Jurkat, Clone E6-1 (cell line): ENCODE measurements around a stretch of chr10.

GRCh38 chr10:95070102-95070816, 962 bp upstream of the CYP2C8 start:
- RRBS = no CpG with 5 or more reads among the region's 6 CpGs

DNA sequence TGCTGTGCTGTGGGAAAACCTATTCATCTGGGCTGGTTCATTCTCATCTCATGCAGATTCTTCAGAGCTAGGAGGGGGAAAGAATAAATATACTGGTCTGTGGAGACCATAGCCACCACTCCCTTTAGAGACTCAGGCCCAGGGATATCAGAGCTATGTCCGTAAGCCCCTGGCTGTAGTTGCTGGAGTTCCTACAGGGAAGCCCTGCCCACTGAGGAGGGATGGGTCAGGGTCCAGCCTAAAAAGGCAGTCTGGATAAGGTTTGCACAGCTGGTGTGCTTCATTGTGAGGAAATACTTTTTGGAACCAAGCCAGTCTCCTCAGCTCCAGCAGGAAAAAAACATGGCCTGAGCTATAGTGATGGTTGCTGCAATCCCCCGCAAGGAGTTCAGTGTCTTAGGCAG, 52.5 kb upstream of the CYP2C8 start:
- RRBS = no CpG with 5 or more reads among the region's 2 CpGs

DNA sequence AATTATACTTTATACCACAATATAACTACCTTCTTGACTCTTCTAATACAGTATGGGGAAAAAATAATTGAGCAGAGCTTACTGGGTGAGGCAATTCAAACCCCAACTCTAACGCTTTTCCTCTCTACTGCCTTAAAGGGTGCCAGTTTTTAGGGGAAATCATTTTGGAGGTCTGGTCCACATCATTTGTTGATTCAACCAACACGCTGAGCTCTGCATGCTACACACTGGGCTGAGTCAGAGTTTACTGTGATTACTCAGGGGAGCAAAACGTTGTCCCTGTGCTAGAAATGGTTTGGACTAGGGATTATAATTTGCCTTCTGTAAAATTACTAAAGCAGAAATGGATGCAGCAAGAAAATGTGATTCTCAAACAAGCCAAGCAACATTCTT, 11.4 kb downstream of the PDLIM1 start:
- RRBS = no CpG with 5 or more reads among the region's 3 CpGs

DNA sequence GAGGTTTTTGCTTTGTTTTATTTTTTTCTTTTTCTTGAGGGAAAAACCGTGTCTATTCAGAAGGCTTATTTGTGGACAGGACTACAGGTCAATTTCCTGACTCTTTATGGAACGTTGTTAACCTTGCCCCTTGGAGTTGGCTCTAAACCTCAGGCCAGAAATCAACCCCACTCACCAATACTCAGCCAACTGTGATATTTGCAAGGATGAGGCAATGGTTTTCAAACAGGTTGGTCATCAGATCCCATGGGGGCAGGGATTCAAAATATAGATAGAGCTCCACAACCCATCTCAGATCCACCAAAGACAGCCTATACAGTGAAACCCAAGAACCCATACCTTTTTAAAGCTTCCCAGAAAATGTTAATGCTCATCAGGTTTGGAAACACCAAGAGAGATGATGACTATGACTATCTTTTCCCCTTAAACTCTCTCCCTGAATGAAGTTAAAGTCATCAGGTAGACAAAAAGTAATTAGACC, 10.1 kb downstream of the PDLIM1 start:
- RRBS = no CpG with 5 or more reads among the region's 2 CpGs

GRCh38 chr10:95289465-95290055, 1.2 kb downstream of the PDLIM1 start:
- RRBS = no CpG with 5 or more reads among the region's 7 CpGs

- RRBS = no CpG with 5 or more reads among the region's 8 CpGs
Measured at GRCh38 chr10:95412446-95413161, 121.8 kb upstream of the PDLIM1 start.

- RRBS = no CpG with 5 or more reads among the region's 3 CpGs
Measured at GRCh38 chr10:95474763-95475379, 86.3 kb downstream of the SORBS1 start.

GRCh38 chr10:95527828-95528517, 33.2 kb downstream of the SORBS1 start:
- RRBS = no CpG with 5 or more reads among the region's 5 CpGs

DNA sequence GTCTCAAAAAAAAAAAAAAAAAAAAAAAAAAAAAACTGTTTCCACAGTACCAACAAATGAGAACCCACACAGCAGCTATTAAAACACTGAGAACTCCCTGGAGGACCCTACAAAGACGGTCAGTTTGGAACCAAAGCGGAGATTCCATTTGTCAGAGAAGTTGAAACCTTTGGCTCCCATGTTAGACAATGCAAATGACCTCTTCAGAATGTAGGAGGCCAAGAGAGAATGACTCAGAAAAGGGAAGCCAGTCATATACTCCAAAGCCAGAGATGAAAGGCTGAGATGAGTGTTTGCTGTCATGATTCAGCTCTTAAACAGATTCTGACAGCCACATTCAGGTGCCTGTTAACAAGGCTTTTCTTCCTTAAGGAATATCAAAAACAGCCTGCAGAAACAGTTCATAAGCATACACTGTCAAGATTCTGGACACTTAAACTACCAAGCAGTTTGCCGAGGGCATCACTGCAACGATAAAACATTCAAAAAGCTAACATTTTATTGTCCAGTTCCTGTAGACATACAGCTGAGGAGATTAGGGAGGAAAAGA, 32.2 kb downstream of the SORBS1 start:
- RRBS = no CpG with 5 or more reads among the region's 4 CpGs

DNA sequence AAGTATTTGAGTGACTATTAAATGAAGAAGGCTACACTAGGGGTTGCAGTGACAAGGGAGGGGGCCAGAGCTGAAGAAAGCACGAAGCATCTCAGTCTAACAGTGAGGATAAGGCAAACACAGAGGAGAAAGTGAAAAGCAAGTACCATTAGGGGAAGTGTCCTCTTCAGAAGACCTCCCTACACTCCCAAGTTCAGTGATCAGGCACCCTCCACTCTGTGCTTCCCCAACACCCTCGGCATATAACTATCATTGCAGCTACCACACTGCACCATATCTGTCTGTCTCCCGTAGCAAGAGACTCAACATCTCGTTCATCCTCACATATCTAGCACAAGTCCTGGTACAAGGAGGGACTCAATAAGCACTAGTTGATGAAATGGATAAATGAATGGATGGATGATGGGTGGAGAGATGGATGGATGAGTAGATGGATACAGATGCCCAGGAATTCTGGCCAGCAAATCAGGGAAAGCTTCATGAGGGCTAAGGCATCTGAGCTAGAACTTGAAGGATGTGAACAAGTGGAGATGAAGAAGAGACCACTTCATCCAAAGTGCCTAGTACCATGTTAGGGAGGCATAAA, 26.4 kb downstream of the SORBS1 start:
- RRBS = no CpG with 5 or more reads among the region's 4 CpGs

DNA sequence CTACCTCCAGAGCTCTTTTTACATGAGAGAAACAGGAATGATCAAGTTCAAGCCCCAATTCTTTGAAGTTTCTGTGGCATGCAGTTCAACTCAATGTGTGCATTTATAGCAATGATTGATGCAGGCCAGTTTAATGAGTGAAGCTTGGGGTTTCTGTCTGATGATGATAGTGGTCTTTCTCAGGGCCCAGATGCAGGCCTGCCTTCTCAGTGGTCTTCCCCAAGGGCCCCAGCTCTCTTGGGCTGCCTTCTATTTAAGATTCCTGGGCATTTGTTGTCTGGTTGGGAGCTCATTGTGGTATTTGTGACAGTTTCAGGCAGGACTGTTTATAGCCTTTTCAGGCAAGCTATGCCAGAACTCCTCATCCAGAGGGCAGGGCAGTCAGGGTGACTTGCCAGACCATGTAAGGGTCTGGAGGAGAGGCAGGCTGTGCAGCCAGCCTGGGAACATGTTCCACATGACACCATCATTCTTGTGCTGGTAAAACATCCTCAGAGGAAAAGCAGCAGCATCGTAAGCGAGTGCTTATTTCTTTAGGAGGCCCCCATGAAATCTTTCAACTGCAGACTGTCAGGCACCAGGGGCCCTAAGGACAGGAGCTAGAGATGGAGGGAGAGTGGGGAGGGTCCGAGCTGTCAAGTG, 43.9 kb upstream of the SORBS1 start:
- RRBS = no CpG with 5 or more reads among the region's 3 CpGs

DNA sequence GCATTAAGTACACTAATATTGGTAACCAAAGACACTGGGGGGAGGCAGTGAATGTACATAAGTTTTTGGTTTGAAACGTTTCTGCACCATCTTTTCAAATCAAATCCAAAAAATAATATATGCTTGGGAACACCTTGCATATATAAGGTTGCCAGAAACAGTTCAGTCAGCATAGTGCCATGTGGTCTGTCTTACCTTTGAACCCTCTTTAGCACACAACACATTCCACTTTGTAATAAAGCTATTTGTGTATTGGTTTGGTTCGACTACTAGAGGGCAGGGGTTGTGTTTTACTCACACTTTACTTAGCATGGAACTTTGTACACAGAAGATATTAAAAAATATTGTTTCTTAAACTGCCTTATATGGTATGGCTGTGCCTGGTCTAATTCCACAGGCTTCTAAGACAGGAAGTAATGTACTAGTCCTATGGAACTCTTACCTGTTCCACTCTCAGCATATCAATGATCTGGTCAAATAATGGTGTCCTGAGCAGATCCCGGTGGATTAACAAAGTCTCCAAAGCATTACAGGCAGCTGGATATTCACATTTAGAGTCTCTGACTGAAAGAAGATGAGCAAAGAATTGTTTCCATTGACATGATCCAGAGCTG, 43.1 kb downstream of the ALDH18A1 start:
- RRBS = no CpG with 5 or more reads among the region's 3 CpGs

- RRBS = no CpG with 5 or more reads among the region's 3 CpGs
Measured at GRCh38 chr10:95628158-95629361, 28.0 kb downstream of the ALDH18A1 start.

DNA sequence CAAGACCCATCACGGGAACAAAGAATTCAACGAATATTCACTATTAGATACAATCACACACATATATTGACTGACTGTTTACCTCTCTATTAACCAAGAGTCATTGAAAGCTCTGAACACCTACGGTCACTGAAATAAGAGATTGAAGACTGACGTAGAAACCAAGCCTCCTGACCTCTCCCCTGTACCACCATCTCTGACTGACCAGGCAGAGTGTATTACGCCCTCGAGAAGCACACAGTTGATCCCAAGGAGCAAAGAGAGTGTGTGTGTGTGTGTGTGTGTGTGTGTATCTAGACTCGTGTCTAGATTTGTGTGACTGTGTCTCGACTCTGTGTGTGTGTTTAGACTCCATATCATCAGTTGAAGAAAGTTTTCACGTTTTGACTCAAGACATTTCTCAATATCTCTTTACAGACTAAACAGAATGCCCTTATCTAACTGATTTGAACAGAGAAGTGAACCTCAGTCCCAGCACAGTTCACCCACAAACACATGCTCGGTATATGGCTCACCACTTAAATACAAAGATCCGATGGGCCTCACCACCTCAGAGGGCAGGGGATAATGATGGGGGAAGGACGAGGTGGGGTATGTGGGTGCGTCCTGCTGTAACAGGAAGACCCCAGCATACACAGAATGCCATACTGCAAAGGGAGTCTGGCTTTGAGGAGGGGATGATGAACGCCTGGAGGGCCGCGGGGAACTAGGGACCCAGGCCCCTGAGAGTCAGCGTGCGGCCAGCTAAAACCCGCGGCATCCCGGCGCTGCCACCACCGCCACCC, 900 bp downstream of the ALDH18A1 start:
- RRBS = no CpG with 5 or more reads among the region's 23 CpGs

GRCh38 chr10:95784061-95784846, 28.3 kb downstream of the ENTPD1 start:
- RRBS = no CpG with 5 or more reads among the region's 2 CpGs

DNA sequence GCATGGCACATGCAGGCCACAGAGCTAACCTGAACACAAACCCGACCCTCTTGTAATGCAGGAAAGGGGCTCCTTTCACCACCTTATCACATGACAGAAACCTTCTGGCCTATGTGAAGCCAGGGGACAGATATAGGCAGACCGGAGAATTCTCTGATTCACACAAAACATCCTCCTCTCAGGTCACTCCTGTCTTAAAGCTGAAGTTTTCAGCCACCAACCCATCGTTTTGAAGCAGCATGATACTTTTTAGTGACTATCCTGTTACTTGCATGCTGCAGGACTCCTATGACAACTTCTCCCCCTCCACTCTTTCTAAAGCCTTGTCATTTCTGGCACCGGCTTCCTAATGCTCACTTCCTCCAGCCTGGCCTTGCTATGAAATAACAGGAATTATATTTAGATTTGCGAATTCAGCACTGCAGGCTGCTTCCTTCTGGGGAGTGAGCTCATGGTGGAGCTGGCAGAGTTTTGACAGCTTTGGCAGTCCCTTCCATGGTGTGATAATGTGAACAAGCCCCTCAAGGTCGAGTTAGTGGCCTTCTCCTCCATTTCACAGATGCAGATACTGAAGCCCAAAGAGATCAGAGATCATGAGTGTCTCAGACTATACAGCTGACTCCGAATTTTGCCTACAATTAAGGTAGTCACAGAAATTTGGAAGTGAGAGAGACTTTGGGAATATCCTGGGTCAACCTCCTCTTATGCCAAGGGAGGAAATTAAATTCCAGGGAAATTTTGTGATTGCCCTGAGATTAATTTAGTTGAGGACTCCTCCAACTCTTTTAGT, 13.4 kb downstream of the BLNK start:
- RRBS = no CpG with 5 or more reads among the region's 7 CpGs

GRCh38 chr10:96557084-96557998, 29.5 kb downstream of the TM9SF3 start:
- RRBS = no CpG with 5 or more reads among the region's 8 CpGs

- RRBS = no CpG with 5 or more reads among the region's 9 CpGs
Measured at GRCh38 chr10:96585375-96585921, 1.4 kb downstream of the TM9SF3 start.